ENCODE data around the gene TINAGL1.

- PRO-cap = no peak
CAGE:
- cytosol, long polyA plus RNA = no peak
- long polyA plus RNA = no peak
- nucleus, long polyA plus RNA = no peak
Observed at GRCh38 chr1:30658928-30659206, 64.5 kb downstream of the MATN1 start.

- PRO-cap = no peak
CAGE:
- cytosol, long polyA plus RNA = no peak
- long polyA plus RNA = no peak
- nucleus, long polyA plus RNA = no peak
Observed at GRCh38 chr1:30675508-30676089, 47.8 kb downstream of the MATN1 start.

- PRO-cap = no peak
CAGE:
- cytosol, long polyA plus RNA = no peak
- long polyA plus RNA = no peak
- nucleus, long polyA plus RNA = no peak
Observed at GRCh38 chr1:30733278-30734397, 10.3 kb upstream of the MATN1 start.

GRCh38 chr1:30736536-30737413 lies 13.4 kb upstream of the MATN1 start:
- PRO-cap = no peak
CAGE:
- cytosol, long polyA plus RNA = no peak
- long polyA plus RNA = no peak
- nucleus, long polyA plus RNA = no peak

DNA sequence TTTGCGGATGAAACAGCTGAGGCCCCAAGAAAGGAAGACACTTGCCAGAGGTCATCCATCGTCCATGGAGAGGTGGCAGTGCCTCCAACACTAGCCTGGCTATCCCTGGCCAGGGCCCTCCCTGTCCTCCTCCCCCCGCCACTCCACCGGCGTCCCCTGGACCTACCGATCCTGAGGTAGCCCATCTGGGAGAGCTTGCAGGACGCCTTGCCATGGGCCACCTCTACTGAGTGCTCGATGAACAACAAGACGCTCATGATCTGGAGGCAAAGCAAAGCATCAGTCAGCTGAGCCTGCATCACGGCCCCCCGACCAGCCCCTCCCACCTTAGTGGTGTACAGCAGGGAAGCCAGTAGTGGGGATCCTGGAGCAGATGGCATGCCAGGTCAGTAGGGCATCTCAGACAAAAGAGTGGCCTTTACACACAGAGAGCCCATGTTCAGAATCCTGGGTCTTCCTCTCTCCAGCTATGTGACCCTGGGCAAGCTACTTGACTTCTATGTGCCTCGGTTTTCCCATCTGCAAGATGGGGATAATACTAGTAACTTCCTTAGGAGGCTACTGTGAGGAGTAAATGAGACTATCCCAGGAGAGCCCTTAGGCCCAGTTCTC lies 15.2 kb downstream of the LAPTM5 start:
- PRO-cap = no peak
CAGE:
- cytosol, long polyA plus RNA = no peak
- long polyA plus RNA = no peak
- nucleus, long polyA plus RNA = no peak

DNA sequence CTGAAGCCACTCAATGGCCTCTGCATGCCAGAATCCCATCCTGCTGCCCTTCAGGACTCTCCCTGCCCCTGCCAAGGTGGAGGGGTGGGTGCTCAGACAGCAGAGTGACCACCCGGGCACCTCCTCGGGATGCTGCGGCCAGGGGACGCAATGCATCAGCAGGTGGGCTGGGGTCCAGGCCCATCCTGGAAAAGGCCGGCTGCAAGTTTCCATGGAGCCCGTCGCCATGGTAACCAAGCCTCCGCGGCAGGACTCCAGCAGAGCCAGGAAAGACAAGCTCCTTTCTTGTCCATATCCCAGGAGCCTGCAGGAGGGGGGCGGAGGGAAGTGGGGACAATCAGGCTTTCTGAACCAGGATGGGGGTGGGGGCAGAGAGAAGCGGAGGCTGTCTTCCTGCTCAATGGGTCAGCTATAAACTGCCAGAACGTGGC lies 58.6 kb upstream of the LAPTM5 start:
- PRO-cap = no peak
CAGE:
- cytosol, long polyA plus RNA = no peak
- long polyA plus RNA = no peak
- nucleus, long polyA plus RNA = no peak

DNA sequence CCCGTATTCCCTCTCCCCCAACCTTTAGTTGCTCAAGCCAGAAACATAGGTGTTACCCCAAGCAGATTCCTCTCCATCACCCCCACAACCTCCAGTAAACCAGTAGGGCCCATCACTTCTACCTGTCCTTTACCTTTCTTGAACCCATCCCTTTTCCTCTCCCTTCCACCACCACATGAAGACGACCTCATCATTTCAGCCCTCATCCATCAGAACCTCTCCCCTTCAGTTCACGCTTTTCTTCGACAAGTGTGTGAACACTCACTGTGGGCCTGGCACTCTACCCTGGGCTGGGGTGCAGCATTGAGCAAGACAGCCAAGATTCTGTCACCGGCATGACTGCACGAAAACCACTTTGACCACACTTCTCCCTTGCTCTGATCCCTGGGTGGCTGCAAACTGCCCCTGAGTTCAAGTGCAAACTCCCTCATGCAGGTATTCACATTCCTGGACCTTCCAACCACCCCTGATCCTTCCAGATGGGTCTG lies 65.5 kb upstream of the LAPTM5 start:
- PRO-cap = no peak
CAGE:
- cytosol, long polyA plus RNA = no peak
- long polyA plus RNA = no peak
- nucleus, long polyA plus RNA = no peak

DNA sequence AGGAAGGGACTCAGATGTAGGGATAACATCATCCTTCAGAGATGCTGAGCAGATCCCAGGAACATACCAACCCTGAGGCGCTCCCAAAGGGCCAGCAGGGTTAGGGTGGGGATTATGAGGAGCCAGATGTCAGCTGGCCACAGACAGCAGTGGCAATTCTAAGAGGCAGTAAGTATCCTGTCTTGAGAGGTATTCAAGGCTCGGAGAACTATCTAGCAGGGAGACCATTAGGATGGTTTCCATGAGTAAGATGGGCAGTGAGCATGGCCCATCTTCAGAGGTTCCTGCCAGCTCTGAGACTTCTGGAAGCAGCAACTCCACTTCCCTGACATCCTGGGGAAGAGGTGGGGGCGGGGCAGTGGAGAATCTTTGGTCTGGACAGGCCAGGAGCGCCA lies 2.6 kb upstream of the SDC3 start:
- PRO-cap = no peak
CAGE:
- cytosol, long polyA plus RNA = no peak
- long polyA plus RNA = no peak
- nucleus, long polyA plus RNA = no peak

GRCh38 chr1:31026049-31026678 lies 39.4 kb downstream of the PUM1 start:
- PRO-cap = no peak
CAGE:
- cytosol, long polyA plus RNA = no peak
- long polyA plus RNA = no peak
- nucleus, long polyA plus RNA = no peak

DNA sequence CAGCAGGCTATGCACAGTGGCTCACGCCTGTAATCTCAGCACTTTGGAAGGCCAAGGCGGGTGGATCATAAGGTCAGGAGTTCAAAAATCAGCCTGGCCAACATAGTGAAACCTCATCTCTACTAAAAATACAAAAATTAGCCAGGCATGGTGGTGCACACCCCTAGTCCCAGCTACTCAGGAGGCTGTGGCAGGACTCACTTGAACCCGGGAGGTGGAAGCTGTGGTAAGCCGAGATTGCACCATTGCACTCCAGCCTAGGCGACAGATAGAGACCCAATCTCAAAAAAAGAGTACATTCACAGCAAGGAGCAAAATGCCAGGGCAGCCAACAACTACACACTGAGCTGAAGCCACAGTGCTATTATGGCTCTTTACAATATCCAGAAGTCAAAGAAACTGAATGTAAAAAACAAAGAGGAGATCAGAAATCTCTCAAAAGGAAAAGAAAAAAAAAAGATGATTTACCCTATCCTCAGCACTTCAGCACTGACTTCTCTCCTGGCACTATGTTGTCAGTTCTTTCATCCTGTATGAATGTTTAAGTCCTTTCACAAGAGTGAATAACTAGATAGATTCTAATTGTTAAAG lies 18.5 kb downstream of the PUM1 start:
- PRO-cap = no peak
CAGE:
- cytosol, long polyA plus RNA = no peak
- long polyA plus RNA = no peak
- nucleus, long polyA plus RNA = no peak

GRCh38 chr1:31064185-31064893 lies 1.2 kb downstream of the PUM1 start:
- PRO-cap = no peak
CAGE:
- cytosol, long polyA plus RNA = no peak
- long polyA plus RNA = no peak
- nucleus, long polyA plus RNA = no peak

DNA sequence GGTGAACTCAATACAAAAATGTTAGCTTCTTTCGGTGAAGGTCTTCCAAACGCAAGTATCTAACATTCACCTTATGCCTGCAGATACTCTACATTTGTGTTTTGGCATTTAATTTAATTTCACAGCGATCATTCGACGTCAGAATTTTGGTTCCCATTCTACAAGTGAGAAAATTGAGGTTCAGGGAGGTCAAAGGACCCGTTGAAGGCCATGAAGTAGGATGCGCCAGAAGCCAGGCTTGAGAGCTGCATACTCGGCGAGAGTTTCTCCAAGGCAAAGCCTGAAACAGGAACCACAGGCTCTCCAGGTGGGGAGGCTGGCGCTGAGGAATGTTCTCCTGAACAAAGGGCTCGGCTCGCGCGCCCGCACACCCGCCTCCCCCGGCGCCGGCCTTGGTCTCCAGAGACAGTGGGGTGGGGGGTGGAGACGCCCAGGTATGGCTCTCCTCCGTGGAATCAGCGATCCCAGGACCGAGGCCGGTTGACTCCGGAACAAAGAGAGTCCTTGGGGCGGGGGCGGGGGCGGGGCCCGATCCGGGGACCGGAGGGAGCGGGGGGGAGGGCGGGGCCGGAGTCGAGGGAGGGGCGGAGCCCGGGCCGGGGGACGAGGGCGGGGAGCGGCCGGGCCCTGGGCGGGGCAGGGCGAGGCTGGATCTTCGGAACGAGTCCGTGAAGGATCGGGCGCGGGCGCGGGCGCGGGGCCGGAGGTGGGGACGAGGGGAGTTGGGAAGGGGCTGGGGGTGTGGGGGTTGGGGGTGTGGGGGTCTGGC lies 85.1 kb downstream of the NKAIN1 start:
- PRO-cap = bidirectional peak, plus-strand start at position 658 of the sequence, minus-strand start at position 493 of the sequence; bidirectional peak, plus-strand start outside the sequence, minus-strand start at position 723 of the sequence
CAGE:
- cytosol, long polyA plus RNA = no peak
- long polyA plus RNA = no peak
- nucleus, long polyA plus RNA = no peak

- PRO-cap = no peak
CAGE:
- cytosol, long polyA plus RNA = no peak
- long polyA plus RNA = no peak
- nucleus, long polyA plus RNA = no peak
Observed at GRCh38 chr1:31433819-31434761, 21.1 kb downstream of the SERINC2 start.

GRCh38 chr1:31471275-31471925 lies 58.4 kb downstream of the SERINC2 start:
- PRO-cap = no peak
CAGE:
- cytosol, long polyA plus RNA = no peak
- long polyA plus RNA = no peak
- nucleus, long polyA plus RNA = no peak

GRCh38 chr1:31501269-31501692 lies 75.0 kb upstream of the TINAGL1 start:
- PRO-cap = no peak
CAGE:
- cytosol, long polyA plus RNA = no peak
- long polyA plus RNA = no peak
- nucleus, long polyA plus RNA = no peak

DNA sequence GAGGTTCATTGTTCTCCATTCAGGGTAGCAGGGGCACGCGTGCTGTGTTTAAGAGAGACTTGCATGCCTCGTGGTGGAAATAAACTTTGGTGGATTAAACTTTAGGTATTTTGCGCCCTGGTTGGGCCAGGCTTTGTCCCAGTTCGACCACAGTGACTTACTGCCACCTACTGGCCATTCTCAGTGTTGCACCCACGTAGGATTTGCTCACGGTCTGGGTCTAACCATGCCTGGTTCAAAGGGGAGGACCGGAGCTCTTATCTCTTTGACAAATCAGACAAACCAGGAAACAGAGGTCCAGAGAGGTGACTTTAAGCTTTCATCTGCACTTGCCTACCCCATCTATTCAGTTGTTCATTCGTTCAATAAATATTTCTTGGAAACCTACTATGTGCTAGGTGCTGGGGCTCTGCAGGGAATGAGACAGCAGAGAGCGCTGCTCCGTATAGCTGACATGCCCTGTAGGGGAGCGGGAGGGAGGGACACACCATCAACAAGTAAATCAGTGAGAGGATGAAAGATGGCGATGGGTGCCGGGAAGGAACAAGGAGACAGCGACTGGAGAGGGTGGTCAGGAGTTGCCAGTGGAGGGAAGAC lies 27.3 kb upstream of the TINAGL1 start:
- PRO-cap = no peak
CAGE:
- cytosol, long polyA plus RNA = no peak
- long polyA plus RNA = no peak
- nucleus, long polyA plus RNA = no peak

DNA sequence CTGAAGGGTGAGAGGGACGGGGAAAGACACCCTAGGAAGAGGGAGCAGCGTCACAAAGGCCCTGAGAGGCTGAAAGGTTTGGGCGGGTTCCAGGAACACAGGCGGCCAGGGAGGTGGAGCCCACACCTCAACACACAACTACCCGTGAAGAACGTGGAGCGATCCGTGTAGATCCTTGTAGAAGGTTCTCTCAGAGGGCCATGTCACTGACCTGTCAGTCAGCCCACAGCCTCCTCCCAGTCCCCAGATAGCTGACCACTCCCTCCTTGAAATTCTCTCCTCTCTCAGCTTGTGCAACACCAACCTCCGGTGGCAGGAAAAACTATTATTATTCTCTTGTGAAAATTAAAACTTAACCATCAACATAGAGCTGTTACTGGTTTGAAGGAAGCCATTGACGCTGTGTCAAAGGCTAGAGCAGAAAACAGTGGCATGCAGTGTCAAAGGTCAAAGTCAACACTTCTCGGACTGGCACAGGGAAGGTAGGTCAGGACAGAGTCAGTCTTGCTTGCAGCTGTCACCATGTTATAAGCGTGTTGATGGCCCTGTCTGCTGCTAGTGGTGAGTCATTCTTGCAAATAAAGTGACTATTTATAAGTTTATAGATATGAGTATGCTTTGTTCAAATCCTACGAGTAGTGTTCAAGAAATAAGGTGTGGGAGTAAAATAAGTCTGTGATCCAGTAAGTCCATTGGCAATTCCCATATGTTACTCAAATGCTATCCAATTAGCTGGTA lies 26.7 kb upstream of the TINAGL1 start:
- PRO-cap = no peak
CAGE:
- cytosol, long polyA plus RNA = no peak
- long polyA plus RNA = no peak
- nucleus, long polyA plus RNA = no peak

GRCh38 chr1:31563987-31564461 lies 12.3 kb upstream of the TINAGL1 start:
- PRO-cap = no peak
CAGE:
- cytosol, long polyA plus RNA = no peak
- long polyA plus RNA = no peak
- nucleus, long polyA plus RNA = no peak

GRCh38 chr1:31576142-31576633 lies at the start of gene TINAGL1:
Gene TINAGL1 (plus strand): TSS chr1:31576515.
- PRO-cap = no peak
CAGE:
- cytosol, long polyA plus RNA = no peak
- long polyA plus RNA = no peak
- nucleus, long polyA plus RNA = no peak

DNA sequence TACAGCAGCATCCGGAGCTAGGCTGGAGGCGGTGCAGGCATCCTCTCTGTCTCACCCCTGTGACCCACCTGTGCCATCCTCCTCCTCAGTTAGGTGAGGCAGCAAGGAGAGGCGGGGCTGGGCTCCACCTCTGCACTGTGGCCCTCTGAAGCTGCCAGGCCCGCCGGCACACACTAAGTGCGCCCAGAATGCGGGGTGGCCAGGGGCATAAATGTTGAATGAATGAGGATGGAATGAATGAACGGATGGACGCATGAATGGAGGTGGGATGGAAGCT lies 301 bp upstream of the HCRTR1 start:
- PRO-cap = no peak
CAGE:
- cytosol, long polyA plus RNA = no peak
- long polyA plus RNA = no peak
- nucleus, long polyA plus RNA = no peak